Metastatic Liver Carcinoma in the Adrenal Gland (tissue), 2 donors: ENCODE measurements around the genes KRT9, KRT17, EIF1 and HAP1.

- PRO-cap, 2 experiments = no peak in any of the 2 experiments
Measured at GRCh38 chr17:41571903-41572160, at the start of gene KRT9. KRT9 (minus strand) TSS chr17:41572059.

- PRO-cap, 2 experiments = peak in 2 of 2 experiments; most common minus-strand start chr17:41579641 (in 2)
Measured at GRCh38 chr17:41579433-41579907, 7.2 kb downstream of the KRT14 start.

DNA sequence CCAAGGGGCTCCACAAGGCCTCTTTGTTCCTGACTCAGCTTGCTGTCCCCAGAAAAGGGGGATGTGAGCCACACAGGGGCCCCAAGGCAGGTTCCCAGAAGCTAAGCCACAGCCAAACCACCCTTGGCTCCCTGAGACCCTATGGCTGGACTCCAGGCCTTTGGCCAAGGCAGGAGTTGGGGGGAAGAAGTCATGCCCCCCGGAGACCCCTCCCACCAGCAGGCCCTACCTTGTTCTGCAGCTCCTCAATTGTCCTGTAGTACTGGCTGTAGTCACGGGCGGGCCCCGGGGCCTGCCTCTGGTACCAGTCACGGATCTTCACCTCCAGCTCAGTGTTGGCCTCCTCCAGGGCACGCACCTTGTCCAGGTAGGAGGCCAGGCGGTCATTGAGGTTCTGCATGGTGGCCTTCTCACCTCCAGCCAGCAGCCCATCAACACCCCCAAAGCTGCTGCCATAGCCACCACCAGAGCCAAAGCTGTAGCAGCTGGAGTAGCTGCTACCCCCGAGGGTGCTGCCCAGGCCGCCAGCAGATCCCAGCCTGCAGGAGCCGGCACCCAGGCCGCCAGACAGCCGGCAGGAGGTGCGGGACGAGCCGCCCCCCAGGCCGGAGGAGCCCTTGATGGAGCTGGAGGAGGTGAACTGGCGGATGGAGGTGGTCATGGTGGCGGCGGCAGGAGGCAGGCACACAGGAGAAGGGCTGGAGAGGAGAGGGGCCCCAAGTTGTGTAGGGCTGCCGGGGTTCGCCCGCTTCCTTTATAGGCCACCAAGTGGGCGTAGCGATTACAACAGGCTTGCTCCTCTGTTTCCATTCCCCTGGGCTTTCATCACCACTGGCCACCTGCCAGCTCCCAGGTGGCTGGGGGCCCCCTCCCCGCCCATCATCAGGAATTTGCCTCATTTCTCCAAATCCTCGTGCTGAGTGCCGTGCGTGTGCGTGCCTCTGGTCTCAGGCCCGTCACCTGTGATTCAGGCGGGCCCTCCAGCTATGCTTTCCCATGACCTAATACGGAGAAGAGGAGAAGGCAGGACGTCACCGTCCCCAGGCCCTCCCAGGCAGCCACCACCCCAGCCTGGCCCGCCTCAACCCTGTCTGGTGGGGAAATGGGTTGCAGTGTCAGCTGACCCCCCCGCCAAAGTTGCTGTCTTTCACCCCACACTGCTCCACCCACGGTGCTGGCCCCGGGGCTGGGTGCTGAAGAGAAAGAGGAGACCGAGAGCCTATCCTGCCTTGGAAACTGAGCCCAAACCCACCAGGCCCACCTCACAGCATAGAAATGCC is at the start of gene KRT17:
Gene KRT17, minus strand, starts transcription at position 727 of the 1,280 bp plus-strand sequence.
- PRO-cap, 2 experiments = no peak in any of the 2 experiments

DNA sequence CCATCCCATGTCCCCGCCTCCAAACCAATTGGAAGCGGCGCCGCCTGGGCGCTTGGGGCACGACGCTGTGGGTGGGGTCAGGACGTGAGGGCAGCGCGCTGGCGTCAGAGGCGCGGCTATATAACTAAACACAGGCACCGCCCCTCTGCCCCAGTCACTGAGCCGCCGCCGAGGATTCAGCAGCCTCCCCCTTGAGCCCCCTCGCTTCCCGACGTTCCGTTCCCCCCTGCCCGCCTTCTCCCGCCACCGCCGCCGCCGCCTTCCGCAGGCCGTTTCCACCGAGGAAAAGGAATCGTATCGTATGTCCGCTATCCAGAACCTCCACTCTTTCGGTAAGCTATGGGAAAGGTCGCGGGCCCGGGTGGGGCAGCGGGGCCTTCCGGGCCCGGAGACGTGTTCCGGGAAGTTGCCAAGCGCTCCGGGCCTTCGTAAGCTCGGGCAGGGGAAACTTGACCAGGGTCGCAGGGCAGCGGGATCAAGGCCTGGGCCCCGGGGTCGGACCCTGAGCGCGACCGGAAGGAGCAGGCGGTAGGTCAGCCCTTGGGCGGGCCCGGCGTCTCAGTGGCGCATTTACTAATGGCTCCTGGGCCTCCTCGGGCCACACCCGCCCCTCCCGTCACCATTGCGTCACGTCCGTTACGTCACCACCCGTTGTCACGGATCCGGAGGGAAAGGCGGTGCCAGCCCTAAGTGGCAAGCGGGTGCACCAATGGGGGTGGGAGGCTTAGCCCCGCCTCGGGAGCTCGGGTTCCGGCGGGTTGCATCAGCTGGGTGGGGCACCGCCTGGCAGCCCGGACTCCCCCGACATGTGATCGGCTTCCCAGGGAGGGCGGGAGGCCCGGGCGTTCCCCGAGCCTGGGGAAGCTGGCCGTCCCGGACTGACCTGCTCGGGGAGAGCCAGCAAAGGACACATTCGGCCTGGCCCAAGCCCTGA is at the start of gene EIF1:
Gene EIF1, plus strand, starts transcription at position 148 of the 934 bp plus-strand sequence.
- PRO-cap, 2 experiments = peak in 2 of 2 experiments; most common plus-strand start position 153 of the sequence (in 2); most common minus-strand start position 563 of the sequence (in 2)

- PRO-cap, 2 experiments = no peak in any of the 2 experiments
Measured at GRCh38 chr17:41690617-41691639, 2.2 kb downstream of the EIF1 start.

- PRO-cap, 2 experiments = no peak in any of the 2 experiments
Measured at GRCh38 chr17:41734228-41735332, at the start of gene HAP1. HAP1 (minus strand) TSS chr17:41734643.

DNA sequence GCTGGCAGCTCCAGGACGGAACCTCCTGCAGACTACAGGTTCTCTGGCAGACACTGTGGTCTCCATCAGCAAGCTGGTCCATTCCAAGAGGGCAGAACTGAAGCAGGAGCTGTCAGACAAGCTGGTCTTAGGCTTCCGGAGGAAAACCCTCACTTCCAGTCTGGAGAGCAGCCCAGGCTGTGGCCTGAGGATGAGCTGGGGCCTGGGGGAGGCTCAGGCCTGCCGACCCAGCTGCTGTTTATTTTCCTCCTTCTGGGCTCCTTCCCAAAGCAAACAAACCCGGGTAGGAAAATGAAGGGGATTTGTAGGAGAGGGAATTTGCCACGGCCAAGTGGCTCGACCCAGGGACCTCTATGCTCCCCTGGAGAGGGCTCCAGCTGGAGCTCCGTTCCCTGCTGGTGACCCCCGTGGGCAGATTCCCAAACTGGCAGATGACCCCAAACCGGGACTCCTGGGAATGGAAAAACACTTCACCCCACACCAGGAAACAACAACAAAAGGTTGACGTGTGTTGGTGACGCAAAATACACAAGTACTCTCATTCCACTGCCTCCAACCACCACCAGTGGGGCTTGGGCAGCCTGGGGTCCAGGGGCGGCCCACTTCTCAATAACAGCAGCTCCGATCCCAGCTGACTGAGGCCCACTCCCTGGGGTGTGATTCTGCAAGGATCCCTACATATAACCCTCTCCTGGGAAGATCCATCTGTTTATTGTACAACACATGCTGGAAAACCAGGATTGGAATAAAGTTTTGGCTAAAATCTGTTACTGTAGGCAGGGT is 8.8 kb downstream of the JUP start:
- PRO-cap, 2 experiments = peak in 1 of 2 experiments; most common plus-strand start position 565 of the sequence (in 1)

DNA sequence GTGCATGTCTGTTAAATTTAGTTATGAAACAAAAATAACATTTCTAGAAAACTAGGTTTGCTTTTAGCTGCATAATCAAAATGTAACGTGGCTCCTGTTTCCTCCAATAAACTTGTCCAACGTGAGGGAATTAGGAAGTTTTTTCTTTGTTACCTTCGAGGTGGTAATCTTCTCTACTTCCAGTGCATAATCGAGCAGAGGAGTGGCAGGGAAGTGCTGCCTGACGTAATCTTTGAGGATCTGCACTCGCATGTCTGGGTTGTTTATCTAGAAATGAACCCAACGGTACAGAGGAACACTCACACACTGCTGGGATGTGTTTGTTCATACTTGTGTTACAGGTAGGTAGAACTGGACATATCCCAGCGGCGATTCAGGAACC is 4.1 kb upstream of the KLHL11 start:
- PRO-cap, 2 experiments = no peak in any of the 2 experiments

- PRO-cap, 2 experiments = no peak in any of the 2 experiments
Measured at GRCh38 chr17:41873544-41874425, 8.6 kb upstream of the KLHL11 start.

DNA sequence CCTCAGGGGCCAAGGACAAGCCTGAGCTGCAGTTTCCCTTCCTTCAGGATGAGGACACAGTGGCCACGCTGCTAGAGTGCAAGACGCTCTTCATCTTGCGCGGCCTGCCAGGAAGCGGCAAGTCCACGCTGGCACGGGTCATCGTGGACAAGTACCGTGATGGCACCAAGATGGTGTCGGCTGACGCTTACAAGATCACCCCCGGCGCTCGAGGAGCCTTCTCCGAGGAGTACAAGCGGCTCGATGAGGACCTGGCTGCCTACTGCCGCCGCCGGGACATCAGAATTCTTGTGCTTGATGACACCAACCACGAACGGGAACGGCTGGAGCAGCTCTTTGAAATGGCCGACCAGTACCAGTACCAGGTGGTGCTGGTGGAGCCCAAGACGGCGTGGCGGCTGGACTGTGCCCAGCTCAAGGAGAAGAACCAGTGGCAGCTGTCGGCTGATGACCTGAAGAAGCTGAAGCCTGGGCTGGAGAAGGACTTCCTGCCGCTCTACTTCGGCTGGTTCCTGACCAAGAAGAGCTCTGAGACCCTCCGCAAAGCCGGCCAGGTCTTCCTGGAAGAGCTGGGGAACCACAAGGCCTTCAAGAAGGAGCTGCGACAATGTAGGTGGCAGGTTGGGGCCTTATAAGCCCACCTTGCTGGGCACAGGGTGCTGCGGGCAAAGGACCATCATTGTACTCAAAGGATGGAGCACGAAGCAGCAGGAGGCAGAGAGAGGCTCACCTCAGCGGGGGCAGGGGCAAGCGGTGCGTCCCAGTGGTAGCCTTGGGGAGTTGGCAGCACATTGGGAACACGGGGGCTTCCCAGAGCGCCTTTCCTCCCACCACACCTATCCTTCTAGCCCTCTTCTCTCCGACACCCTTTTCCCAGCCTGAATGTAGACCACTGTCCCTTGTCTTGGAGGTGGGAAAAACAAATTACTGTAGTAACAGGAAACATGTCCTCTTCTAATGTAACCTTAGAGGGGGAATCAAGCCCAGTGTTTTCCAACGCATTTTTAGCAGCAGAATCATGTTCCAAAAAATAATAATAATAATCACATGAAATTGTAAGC is 1.9 kb downstream of the CNP start:
- PRO-cap, 2 experiments = no peak in any of the 2 experiments

DNA sequence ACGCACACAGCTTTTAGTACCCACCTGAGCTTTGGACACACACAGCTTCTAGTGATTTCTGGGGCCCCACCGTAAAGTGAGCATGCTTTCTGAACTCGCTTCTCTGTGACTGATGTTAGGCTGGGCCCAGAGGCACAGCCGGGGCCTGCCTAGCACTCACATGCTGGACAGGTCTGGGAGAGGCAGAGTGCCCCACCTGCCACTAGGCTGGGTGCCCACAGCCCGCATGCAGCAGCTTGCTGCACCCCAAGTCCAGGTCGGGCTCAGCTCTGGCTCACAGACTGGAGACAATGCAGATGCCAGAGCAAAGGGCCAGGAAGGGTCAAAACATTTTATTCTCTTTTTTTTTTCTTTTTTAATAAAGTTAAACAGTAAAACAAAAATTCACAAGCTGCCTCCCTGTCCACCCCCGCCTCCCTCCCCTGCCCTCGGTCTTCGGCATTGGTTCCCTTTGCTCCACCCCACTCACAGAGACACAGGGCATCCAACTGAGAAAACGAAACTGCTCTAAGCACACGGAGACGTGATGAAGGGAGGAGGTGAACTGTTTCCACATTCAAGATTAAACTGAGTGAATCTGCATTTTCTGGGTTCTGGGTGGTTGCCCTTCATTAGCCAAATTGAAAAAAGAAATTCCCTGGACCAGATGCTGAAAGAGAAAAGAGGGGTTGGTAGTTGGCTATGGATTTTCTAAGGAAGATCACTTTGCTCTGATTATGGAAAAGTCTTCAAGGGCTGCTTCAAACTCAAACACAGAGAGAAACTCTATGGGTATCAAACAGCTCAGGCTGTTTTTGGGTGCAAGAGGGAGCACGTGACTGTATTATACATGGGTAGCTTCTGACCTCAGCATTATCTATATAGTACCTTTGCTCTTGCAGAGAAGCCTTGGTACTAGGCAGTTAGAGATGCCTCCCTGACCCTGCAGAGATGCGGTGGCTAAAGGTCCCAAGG is 9.8 kb downstream of the CNP start:
- PRO-cap, 2 experiments = no peak in any of the 2 experiments

DNA sequence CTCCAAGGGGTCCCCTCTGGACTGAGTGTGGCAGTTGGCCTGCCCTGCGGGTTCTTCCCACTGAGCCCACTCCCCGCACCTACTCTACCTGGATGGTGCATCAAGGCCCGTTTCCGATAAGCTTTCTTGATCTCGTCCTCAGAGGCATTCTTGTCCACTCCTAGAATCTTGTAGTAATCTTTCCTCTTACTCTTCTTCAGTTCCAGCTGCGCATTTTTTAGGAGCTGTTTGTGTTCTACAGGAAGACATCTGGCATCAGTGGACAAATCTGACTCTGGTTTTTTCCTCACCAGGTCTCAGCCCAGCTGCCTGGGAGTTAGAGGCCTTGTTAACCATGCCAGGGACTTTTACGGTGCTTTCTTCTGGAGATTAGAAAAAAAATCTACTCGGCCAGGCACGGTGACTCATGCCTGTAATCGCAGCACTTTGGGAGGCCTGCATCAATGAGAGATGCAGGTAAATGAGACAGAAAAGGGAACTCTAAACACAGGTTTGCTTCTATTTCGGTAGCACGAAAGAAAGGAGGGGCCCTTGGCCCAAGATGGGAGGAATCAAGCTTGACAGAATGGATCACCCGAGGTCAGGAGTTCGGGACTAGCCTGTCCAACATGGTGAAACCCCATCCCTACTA is 15.7 kb downstream of the CNP start:
- PRO-cap, 2 experiments = no peak in any of the 2 experiments

- PRO-cap, 2 experiments = no peak in any of the 2 experiments
Measured at GRCh38 chr17:41989610-41990185, 23.1 kb downstream of the CNP start.

DNA sequence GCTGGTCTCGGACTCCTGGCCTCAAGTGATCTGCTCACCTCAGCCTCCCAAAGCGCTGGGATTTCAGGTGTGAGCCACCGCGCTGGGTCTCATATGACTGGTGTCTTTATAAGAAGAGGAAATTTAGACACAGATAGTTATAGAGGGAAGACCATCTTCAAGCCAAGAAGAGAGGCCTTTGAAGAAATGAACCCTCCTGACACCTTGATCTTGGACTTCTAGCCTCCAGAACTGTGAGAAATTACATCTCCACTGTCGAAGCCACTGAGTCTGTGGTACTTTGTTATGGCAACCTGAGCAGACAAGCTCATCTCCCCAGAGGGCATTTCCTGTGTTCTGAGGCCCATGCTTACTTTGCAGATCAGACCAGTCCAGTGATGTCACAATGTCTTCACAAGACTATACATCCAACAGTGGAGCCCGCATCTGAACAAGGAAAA is 14.7 kb upstream of the C17orf113 start:
- PRO-cap, 2 experiments = no peak in any of the 2 experiments

DNA sequence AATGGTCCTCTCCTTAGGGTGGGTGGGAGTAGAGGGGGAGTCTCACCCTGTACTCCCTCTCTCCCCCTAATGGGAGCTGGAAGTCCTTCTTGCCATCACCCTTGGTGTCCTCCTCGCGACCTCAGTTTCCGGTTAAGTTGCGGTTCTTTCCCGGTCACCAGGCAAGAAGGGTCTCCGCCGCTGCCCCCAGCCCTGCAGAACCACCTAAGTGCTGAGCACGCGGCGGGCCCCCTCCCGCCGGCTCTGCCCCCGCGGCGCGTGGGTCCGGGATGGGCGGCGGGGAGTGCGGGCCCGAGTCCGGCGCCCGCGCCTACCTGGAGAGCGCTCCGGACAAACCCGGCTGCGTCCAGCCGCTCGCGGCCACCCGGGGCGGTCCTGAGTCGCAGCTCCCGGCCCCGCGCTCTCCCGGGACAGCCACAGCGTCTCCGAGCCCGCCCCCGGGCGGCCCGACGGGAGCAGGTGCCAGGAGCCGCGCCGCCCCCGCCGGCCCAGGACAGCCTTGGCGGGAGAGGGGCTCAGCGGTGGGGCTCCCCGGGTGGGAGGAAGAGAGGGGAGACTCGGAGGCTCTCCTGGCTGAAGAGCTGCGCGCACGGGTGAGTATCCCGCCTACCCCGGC is 22.0 kb upstream of the C17orf113 start:
- PRO-cap, 2 experiments = no peak in any of the 2 experiments

DNA sequence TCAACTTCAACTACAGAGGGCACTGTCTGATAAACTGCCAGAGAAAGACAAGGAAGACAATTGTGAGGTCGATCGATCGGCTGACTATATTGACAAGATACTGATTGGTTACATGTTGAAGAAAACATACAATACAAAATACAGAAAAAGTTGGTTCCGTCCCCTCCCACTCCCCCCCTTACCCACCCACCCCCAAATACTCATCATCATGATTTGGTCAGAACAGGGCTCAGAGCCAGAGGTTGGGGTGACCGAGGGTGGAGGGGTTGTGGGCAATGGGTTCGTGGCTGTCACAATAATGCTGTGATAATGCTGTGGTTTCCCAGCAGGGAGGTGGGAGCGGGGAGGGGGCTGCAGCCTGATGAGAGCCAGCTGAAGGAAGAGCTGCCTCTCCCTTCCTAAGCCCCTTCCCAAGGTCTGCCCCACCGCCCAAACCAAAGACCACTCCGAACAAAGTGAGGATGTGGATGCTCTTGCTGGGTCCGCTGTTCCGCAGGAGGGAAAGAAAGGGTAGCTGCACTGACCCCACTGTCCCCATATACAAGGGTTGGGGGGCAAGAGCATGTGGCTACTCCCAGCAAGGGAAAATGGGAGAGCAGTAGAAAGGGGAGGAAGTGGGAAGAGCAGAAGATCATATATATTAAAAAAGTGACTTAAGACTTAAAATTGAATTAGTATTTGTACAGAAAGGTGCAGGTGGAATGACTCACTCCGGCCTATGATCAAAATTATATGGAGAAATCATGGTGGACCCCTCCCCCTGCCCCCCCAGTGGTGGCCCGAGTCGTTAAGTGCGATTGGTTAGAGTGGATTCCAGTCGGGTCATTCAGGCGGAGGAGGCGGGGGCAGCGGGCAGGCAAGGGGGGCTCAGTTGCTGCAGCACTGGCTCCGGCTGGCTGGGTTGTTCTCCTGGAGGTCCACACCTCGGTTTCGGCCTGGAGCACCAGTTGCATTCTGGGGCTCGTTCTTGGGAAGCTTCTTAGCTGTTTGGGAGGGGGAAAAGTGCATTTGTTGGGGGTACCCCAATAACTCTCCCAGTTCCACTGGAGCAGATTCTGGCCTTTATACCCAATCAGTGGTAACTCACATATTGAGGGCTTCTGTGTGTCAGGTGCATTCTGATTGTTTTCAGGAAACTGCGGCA is 2.7 kb downstream of the HSPB9 start:
- PRO-cap, 2 experiments = no peak in any of the 2 experiments

- PRO-cap, 2 experiments = no peak in any of the 2 experiments
Measured at GRCh38 chr17:42142109-42142605, 12.6 kb downstream of the RAB5C start.

DNA sequence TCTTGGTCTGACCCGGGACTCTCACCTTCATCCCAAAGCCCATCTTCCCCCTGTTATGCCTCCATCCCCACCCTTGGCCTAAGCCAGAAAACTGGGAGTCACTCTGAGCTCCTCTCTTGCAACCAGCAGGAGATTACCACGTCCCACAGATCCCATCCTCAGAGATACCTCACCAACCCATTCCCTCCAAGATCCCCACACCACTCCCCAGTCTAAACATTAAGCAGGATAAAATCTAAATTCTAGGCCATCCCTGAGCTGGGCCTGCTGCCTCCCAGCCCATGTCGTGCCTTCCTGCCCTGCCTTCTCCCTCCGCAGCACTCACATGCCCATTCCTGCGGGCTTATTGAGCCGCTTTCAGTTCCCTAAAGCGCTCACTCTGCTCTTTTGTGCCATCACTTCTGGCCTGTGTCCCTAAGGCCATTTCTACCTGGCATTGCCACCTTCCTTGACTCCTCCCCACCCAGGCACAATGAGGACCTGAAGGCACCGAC is 12.9 kb upstream of the RAB5C start:
- PRO-cap, 2 experiments = no peak in any of the 2 experiments

- PRO-cap, 2 experiments = no peak in any of the 2 experiments
Measured at GRCh38 chr17:42192230-42192784, 2.0 kb downstream of the GHDC start.

- PRO-cap, 2 experiments = no peak in any of the 2 experiments
Measured at GRCh38 chr17:42273175-42273508, 3.0 kb downstream of the STAT5B start.